BE2C (cell line): ENCODE data around the genes KCNH4 and CCR10.

DNA sequence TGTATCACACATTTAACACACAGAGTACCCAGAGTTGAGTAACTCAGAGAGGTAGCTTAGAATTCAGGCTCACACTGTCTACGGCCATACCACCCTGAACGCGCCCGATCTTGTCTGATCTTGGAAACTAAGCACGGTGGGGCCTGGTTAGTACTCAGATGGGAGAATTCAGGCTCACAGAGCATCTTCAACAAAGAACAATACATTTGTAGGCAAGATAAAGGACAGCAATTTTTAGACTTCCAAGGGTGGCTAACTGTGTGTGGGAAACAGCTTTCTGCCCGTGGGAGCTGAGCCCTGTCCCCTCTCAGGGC is 5.9 kb downstream of the GAST start:
- RRBS, result no CpG with 5 or more reads among the region's 6 CpGs

DNA sequence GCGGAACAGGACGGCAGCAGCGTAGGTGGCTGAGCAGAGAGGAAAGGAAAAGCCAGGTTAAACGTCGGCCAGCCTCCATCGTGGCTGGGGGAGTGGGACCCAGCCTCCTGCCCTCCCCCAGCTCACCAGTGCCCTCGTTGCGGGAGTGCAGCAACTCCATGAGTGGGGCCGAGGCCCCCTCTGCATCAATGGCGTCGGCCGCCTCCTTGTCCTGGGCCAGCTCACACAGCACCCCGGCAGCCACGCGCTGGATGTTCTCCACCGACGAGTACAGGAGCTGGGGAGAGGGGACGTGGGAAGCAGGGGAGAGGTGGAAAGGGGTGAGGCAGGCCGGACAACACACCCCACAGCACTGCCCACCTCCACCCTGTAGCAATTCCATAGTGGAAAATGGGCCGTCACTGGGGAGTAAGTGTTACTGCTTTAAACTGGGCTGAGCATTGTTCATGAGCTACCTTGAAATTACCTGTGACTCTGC is 23.1 kb upstream of the HAP1 start:
- RRBS, result 87% methylated on average over 5 of the region's 20 CpGs

DNA sequence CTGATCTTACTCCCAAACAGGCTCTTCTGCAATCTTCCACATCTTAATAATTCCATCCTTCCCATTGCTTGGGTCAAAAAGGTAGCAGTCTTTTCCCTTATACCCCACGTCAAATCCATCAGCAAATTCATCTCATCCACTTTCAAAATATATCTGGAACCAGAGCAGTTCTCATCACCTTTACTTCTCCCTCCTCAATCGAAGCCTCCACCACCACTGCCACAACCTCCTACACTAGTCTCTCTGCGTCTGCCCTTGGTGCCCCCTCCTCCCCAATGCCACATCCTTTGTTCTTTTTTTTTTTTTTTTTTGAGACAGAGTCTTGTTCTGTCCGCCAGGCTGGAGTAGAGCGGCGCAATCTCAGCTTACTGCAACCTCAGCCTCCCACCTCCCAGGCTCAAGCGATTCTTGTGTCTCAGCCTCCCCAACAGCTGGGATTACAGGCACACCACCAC is 2.3 kb downstream of the KLHL11 start:
- RRBS, result no CpG with 5 or more reads among the region's 7 CpGs

- RRBS, result 2% methylated on average over 5 of the region's 27 CpGs
Measured at GRCh38 chr17:41919088-41919497, 342 bp upstream of the ACLY start.

DNA sequence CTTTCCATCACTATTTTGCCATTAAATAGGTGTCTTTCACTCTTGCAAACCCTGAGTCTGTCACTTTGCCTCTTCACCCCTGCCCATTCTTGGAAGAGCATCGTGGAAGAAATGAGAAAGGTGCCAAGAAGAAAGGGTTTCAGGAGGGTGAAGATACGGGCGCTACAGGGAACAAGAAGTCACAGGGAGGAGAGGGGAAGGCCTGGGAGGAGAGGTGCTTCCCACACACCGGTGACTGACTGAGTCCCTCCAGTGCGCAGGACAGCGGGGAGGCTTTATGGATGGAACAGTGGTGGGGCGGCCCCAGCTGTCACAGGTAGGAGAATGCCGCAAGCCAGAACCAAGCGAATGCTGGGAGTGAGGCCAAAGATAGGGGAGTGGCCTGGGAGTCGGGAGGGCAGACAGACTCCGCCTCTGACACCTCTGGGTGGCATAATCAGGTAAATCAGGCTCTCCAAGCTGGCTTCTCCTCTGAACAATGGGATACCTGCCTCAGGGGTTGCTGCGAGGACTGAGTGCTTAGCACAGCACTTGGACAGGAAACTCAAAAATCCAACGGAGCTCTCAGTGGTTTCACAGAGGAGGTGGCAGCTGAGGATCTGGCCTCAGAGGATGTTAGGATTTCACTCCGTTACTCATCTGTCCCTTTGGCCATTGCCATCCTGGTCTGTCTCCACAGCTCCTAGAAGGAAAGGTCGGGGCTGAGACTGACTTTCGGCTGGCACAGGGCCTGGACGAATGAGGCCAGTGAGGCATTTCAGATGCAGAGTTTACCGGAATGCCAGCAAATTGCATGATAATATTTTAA is 788 bp upstream of the CNP start:
- RRBS, result no CpG with 5 or more reads among the region's 18 CpGs

DNA sequence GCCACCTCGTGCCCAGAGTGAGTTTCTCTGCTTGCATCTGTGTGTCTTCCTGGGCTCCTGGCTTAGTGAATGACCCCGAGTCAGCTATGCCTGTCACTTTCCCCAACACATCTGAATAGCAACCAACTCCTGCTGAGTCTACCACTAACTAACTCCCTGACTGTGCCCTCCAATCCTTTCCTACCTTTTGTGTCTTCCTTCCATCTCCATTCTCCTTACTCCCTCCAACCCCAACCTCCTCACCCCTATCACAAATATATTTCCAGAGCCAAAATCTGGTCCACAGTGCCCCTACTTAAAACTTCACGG is 11.6 kb downstream of the CNP start:
- RRBS, result no CpG with 5 or more reads among the region's 3 CpGs

DNA sequence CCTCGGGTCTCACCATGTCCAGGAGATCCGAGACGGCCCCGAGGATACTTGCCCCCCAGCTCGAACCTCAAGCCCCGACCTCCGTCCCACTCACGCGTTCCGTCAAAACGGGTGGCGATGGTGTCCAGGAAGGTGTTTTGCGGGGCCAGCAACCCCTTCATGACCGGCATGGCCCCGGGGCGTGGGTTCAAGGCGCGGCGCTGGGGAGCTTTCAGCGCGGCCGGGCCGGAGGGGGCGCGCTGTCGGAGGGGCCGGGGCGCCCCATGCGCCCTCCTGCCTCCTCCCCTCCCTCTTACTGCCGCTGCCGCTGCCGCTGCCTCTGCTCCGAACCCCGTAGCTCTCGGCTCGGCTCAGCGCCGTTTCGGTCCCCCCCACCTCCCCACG is at the start of gene KCNH4:
Gene KCNH4, minus strand, starts transcription at position 367 of the 384 bp plus-strand sequence.
- RRBS, result under 1% methylated on average over 8 of the region's 40 CpGs

GRCh38 chr17:42185111-42185310 is 241 bp downstream of the HCRT start:
- RRBS, result no CpG with 5 or more reads among the region's 1 CpG

DNA sequence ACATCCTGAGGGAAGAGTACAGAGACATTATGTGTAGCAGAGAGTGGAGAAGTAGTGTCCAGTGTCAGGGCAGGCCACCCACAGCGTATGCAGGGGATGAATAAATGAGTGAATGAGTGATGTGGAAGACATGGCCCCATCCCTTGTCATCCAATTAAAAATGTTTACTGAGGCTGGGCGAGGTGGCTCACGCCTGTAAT is 14.1 kb downstream of the STAT5A start:
- RRBS, result no CpG with 5 or more reads among the region's 3 CpGs

DNA sequence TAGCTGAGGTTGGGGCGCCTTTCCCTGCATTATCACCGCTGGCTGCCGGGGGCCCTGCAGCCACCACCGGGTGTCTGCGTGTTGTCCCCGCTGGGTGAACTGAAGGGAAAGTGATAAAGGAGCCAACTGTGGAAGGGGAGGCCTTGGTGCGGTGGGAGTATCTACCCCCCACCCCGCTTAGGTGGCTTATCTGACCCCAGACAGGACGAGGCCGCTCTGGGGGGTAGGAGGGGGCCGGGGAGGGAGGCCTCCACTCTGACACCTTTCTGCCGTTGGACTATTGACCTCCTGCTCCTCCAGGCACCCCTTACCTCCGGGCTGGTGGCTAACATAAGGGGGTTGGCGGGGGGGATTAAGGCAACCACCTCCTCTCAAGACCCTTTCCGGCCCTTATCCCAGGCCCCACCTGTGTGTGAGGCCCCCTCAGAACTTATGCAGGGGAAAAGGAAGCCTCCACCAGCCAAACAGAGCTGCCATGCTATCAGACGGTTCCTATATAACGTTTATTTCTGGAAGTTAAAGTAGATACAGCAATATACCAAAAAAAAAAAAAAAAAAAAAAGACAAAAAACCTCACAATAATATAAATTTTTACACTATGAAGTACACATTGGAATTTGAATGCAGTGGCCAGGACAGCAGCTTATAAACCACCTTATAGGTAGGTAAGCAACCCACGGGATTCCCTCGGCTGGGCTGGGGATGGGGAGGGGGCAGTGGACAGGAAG is 24.7 kb downstream of the STAT5A start:
- RRBS, result 56% methylated on average over 4 of the region's 19 CpGs

GRCh38 chr17:42413332-42413975 is 9.6 kb downstream of the CAVIN1 start:
- RRBS, result no CpG with 5 or more reads among the region's 4 CpGs

GRCh38 chr17:42416444-42416947 is 6.6 kb downstream of the CAVIN1 start:
- RRBS, result no CpG with 5 or more reads among the region's 5 CpGs

- RRBS, result no CpG with 5 or more reads among the region's 43 CpGs
Measured at GRCh38 chr17:42577926-42579030, 749 bp upstream of the PSMC3IP start.

GRCh38 chr17:42669334-42669736 is 7.5 kb downstream of the PLEKHH3 start:
- RRBS, result no CpG with 5 or more reads among the region's 7 CpGs

DNA sequence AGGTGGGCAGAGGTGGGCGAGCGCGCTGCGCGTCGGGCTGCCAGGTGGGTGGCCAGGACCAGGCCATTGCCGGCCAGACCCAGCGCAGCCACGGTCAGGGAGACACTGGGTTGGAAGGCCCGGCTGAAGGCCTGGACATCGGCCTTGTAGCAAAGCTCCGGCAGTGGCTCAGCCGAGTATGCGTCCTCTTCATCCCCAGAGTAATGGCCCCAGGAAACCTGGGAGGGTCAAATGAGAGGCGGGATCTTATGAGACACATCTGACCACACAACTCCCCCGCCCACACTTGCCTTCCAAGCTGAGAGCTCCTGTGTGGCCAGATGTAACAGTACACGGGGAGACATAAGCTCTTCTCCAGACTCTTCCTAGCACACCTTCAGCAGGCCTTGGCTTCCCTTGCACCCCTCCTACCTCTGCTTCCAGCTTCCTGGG is 1.2 kb downstream of the CCR10 start:
- RRBS, result 35% methylated on average over 6 of the region's 17 CpGs

DNA sequence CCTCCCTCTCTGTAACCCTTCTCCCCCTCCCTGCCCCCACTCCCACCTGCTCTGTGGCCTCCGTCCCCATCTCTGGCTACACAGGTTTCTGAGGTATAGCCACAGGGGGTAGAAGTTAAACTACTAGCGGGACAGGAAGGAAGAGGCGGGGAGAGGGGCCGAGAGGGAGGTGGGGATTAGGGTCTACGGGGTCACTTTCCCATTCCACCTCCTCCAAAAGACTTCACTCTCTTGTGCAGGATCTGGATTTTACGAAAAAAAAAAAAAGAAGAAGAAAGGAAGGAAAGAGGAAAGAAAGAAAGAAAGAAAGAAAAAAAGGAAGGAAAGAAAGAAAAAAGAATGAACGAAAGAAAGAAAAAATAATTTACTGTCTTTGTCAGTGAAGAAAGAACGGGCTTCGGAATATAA is at the start of gene CCR10:
Gene CCR10, minus strand, starts transcription at position 90 of the 408 bp plus-strand sequence.
- RRBS, result no CpG with 5 or more reads among the region's 9 CpGs

- RRBS, result no CpG with 5 or more reads among the region's 11 CpGs
Measured at GRCh38 chr17:42774922-42776196, 2.1 kb downstream of the VPS25 start.

DNA sequence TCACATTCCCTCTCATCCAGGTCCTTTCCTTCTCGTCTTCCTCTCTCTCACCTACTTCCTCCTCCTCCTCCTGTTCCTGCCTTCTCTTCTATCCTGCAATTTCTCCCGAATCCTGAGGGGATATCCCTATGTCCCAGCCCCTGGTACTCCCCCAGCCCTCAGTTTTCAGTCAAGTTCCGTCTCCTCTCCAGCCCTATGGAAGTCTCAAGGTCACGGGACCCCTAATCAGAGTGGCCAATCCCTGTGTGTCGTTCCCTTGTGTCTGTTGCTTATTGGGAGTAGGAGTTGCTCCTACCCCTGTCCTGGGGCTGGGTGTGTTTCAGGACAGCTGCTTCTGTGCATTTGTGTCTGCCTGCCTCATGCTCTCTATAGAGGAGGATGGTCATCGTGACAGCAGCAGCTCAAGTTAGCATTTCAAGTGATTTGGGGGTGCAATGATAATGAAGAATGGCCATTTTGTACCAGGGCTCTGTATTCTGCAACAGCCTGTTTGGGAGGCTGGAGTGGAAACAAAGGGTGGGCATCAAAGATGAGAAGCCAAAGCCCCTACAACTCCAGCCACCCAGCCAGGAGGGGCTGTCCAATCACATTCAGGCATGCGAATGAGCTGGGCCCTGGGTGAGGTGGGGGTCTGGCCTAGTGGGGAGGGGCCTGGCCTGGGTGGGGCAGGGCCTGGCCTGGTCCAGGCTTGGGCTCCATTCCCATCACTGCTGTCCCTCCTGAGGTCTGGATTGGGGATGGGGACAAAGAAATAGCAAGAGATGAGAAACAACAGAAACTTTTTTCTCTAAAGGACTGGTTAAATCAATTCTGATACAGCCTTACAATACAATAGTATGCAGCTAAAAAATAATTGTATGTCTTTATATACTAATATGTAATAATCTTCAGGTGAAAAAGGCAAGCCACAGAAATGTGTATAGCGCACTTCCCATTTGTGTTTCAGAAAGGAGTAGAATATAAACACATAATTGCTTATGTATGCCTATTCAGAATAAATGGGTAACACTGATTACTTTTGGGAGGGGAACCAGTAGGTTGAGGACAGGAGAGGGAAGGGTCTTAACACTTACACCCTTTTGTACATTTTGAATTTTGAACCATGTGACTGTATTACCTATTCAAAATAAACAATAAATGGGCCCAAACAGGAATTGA is 6.4 kb downstream of the AOC3 start:
- RRBS, result no CpG with 5 or more reads among the region's 8 CpGs

DNA sequence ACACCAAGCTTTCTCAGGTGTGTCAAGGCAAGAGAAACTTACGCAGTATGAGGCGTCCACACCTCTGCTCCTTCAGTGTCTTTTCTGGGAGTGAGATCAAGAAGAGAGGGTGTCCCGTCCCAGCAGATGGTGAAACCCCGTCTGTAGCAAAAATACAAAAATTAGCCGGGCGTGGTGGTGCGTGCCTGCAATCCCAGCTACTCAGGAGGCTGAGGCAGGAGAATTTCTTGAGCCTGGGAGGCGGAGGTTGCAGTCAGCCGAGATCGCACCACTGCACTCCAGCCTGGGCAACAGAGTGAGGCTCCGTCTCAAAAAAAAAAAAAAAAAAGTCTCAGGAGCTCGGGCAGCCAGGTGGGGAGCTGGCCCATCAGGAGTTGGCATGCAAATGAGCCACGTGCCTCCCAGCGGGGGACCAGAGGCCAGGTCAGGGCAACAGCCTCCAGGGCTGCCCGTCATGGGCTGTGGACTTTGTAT is 22.6 kb upstream of the G6PC1 start:
- RRBS, result no CpG with 5 or more reads among the region's 15 CpGs

DNA sequence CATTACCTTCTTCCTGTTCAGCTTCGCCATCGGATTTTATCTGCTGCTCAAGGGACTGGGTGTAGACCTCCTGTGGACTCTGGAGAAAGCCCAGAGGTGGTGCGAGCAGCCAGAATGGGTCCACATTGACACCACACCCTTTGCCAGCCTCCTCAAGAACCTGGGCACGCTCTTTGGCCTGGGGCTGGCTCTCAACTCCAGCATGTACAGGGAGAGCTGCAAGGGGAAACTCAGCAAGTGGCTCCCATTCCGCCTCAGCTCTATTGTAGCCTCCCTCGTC is 10.3 kb downstream of the G6PC1 start:
- RRBS, result no CpG with 5 or more reads among the region's 6 CpGs